Camera-type eye (tissue), 1 donor: ENCODE data around the genes MTIF2, CFAP36 and VRK2.

- RAMPAGE, long total RNA = no peak
Observed at GRCh38 chr2:54672545-54673277, 50.8 kb upstream of the EML6 start.

- RAMPAGE, long total RNA = no peak
Observed at GRCh38 chr2:54897930-54898376, 152.3 kb downstream of the RTN4 start.

GRCh38 chr2:54955526-54956179 is 94.6 kb downstream of the RTN4 start:
- RAMPAGE, long total RNA = no peak

GRCh38 chr2:55051074-55051647 is 910 bp upstream of the RTN4 start:
- RAMPAGE, long total RNA = no peak

DNA sequence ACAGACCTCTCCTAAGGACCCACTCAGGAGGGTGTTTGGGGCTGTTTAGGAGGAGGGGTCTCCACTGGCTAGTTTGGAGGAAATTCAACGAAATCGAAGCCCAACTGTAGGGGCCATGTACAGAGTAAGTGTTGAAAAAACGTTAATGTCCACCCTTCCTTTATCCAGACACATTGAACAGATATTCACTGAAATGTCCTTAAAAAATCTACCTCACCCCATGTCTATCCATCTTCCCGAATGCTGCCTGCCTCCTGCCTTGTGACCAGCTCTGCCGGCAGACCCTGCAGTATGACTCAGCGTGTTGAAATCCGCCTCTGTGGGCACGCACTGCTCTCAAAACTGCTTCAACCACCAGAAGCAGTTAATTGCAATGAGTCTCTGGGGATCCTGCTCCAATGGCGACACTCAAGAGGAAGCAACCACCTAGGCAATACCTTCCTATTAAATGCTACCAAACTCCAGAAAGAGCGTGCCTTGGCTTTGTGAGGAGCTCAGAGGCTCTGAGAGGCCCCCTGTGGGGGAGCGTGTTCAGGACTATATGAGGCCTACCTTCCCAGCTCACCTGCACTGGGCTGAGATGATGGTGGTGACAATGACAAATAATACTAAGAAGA is 61.5 kb upstream of the RTN4 start:
- RAMPAGE, long total RNA = no peak

GRCh38 chr2:55133652-55134387 is 83.6 kb upstream of the RTN4 start:
- RAMPAGE, long total RNA = no peak

- RAMPAGE, long total RNA = no peak
Observed at GRCh38 chr2:55232943-55233747, 657 bp downstream of the RPS27A start.

DNA sequence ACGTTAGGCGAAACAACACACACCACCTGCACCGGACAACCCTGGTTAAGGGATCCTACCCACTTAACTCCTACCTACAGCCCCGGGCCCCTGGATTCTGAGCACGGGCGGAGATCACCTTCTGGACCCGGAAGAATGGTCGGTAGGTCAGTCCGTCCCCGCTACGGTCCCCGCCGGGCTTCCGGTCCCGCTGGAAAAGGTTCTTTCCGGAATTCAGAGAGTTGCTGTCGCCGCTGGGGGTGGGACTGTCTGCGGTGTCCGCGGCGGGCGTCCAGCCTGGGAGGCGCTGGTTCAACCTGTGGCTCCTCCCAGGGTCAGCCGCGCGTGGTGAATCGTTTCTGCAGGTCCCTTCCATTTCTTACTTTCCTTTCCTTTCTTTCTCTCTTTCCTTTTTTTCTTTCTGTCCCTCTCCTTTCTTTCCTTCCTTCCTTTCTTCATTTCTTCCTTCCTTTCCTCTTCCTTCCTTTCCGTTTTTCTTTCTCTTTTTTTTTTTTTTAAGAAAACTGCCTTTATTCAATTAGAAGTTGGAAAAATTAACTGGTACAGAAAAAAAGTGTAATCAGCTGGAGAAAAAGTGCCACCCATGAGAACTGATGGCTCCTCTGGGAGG is at the start of gene MTIF2:
MTIF2 (minus strand) TSS at position 137 of the 610 bp plus-strand sequence.
- RAMPAGE, long total RNA = no peak

DNA sequence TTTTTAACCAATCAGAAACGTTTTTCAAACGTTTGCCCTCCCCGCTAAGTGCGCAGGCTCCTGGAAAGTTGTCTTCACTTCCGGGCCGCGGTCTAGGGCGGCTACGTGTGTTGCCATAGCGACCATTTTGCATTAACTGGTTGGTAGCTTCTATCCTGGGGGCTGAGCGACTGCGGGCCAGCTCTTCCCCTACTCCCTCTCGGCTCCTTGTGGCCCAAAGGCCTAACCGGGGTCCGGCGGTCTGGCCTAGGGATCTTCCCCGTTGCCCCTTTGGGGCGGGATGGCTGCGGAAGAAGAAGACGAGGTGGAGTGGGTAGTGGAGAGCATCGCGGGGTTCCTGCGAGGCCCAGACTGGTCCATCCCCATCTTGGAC is at the start of gene CFAP36:
CFAP36 (plus strand) TSS at position 197 of the 373 bp plus-strand sequence.
- RAMPAGE, long total RNA = start-site peak on the plus strand centred at position 153 of the sequence, 116 bp wide, 527 reads

DNA sequence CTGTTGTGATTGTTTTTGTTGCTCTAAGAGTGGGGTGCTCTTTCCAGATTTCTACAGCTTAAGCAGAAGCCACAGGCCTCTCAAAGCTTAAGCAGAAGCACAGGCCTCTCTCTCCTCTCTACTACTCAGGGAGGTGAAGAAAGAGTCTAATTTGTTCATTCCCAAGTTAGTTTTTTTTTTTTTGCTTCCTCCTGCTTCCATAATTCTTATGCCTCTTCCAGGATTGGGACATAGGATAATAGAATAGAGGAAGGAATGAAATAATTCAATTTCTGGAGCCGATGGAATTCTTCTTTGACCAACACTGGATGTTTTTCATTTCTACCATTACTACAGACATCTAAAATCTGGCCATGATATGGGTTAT is 8.2 kb upstream of the PNPT1 start:
- RAMPAGE, long total RNA = no peak

DNA sequence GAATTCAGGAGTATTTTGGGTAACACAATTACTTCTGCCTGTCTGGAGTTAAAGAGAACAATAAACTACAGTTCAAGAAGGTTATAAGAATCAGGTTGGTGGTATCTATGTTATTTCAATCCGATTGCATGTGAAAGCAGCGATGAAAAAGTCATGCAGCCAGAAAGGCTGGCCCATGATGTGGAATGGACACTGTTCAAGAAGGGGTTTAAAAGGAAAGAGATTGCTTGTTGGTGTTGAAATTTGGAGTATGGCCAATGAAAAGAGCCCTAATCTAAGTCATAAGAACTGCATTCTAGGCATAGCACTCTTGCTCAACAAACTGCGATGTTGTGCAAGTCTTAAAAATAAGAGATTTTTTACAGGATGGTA is 61.4 kb downstream of the EFEMP1 start:
- RAMPAGE, long total RNA = no peak

DNA sequence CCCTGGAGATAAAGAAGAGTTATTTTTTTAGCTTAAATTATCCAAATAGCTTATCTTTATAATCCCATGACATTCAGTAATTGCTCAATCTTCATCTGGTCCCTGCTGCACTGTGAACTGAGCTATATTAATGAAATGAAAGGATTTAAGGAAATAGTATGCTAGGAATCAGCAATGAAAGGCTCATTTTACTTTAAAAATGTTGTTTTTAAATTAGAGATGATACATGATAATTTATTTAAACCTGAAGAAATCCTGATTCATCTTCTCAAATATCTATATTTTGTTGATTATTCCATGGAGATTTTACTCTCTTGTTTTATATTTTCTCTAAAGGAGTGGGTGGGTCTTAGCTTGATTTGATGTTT is 25.1 kb upstream of the EFEMP1 start:
- RAMPAGE, long total RNA = no peak

- RAMPAGE, long total RNA = no peak
Observed at GRCh38 chr2:57908690-57908983, 138.0 kb upstream of the VRK2 start.

- RAMPAGE, long total RNA = start-site peak on the minus strand at chr2:58047231-58047239, 6 reads
Observed at GRCh38 chr2:58046217-58047394, at the start of gene VRK2. VRK2 (plus strand) TSS chr2:58046806.

GRCh38 chr2:58107594-58108022 is 61.0 kb downstream of the VRK2 start:
- RAMPAGE, long total RNA = no peak

DNA sequence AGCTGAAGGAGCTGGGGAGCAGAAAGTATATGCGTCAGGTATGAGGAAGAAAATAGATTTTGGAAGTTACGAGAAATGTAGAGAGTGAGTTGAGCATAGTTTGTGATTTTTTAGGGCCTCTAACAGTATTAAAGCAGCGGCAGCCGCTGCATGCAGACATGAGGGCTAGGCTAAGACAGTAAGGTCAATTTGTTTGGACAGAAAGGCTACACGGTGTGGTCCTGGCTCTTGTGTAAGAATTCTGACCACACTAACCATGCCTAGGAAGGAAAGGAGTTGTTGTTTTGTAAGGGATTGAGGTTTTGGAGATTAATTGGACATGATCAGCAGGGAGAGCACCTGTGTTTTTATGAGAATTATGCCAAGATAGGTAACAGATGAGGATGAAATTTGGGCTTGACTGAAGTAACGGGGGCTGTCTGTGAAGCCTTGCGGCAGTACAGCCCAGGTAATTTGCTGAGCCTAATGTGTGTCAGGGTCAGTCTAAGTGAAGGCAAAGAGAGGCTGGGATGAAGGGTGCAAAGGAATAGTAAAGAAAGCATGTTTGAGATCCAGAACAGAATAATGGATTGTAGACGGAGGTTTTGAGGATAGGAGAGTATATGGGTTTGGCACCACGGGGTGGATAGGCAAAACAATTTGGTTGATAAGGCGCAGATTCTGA is 68.9 kb downstream of the VRK2 start:
- RAMPAGE, long total RNA = no peak

DNA sequence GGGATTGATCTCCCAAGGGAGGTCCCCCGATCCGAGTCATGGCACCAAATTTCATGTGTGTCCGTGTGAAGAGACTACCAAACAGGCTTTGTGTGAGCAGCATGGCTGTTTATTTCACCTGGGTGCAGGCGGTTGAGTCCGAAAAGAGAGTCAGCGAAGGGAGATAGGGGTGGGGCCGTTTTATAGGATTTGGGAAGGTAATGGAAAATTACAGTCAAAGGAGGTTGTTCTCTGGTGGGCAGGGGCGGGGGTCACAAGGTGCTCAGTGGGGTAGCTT is 72.0 kb downstream of the VRK2 start:
- RAMPAGE, long total RNA = no peak

DNA sequence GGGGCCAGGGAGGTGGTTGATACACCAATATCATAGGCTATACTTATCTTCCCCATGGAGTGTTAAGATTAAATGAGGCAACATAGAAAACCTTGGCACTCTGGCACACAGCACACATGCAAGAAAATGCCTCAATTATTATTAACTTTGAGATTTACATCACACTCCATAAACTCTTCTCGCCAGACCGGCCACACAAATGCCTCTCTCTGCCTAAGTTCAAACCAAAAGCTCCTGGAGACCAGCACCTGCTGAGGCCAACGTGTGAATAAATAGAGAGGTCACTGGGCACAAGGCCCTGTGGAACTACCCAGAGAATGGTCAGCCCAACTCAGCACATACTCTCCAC is 498.7 kb downstream of the BCL11A start:
- RAMPAGE, long total RNA = no peak

DNA sequence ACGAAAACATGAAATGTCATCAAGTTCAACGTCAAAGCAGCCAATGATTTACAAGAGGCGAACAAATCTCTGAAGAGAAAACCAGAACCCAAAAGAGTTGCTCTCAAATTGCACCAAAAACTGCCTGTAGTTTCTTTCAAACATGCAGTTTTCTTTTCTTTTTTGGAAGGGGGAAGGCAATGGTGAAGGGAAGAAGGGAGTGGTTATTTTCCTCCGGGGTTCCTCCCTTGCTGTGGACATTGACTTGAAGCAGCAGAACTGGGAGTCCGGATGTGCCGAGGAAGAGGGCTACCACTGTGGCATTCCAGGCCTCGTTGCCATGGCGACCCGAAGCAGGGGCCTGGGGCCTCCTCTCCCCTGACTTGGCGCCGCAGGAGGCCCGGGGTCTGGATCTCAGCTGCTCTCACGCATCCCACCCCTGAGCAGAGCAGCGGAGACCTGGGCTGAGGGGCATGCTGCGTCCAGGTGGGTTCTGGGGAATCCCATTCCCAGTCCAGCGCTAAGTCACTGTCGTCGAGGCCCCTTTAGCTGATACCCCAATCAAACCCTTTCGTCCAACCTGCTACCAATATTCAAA is 100.3 kb downstream of the BCL11A start:
- RAMPAGE, long total RNA = no peak

GRCh38 chr2:60508253-60508883 is 45.1 kb downstream of the BCL11A start:
- RAMPAGE, long total RNA = no peak